Gastroesophageal sphincter (tissue), 4 donors: ENCODE data around the gene TBC1D3L.

GRCh38 chr17:36807528-36807989, 129.7 kb upstream of the LHX1 start:
- PRO-cap: no peak
- RAMPAGE, long total RNA, 4 experiments: no peak in any of the 4 experiments

DNA sequence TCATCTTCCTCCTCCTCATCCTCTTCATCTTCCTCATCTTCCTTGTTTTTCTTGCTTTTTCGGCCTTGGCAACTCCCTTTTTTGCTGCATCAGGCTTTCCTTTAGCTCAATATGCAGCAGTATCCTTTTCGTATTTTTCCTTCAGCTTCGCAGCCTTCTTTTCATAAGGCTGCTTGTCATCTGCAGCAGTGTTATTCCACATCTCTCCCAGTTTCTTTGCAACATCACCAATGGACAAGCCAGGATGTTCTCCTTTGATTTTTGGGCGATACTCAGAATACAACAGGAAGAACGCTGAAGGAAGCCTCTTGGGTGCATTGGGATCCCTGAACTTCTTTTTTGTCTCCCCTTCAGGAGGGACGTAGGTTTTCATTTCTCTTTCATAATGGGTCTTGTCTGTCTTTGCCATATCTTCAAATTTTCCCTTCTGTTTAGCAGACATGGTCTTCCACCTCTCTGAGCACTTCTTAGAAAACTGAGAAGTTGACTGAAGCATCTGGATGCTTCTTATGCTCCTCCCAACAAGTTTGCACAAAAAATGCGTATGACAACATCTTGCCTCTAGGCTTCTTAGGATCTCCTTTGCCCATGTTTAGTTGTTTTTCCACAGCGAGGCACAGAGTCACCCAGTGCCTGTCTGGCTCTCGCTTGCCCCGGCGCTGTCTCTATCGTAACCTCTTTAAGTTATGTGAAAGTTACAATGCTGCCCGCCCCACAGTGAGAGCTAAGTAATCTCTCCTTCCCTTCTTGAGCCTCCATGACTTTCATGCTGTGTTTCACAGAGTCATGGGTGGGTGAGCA, 195.1 kb downstream of the AATF start:
- PRO-cap: no peak
- RAMPAGE, long total RNA, 4 experiments: no peak in any of the 4 experiments

- PRO-cap: no peak
- RAMPAGE, long total RNA, 4 experiments: no peak in any of the 4 experiments
Measured at GRCh38 chr17:37147289-37147982, 198.7 kb downstream of the AATF start.

DNA sequence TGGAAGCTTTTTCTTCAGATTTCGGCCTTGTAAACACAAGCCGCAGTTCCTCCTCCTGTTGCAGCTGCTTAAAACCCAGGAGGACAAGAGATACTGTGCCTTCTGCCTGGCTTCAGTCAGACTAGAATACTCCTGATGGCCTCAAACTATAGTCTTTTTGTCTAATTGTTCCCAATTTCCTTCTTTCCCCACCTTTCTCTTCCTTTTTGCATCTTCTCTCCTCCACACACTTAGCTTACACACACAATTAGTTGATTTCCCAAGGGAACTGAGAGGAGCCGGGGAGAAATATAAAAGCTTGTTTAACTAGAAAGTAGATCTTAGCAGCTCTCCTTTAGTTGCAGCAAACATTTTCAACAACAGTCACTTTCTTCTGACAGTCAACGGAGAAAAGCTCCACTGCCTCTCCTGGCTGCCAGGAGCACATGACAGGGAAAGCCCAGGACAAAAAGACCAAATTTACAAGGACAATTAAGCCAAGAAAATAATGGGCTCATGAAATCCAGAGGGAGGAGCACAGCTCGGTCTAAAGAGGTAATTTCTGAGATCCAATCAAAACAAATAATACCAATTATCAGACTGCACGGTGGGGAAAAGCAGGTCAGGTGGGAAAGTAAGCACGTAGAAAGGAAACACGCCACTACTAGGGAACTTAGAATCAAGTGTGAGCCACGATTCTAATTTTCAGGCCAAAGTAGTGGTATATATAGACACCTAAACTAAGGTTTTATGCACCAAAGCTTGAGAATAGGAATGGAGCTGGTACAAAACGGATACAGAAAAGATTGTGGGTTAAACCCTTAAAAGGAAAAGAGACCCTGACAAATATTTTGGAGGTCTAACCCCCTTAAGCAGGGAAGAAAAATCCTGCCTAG, 76.2 kb upstream of the C17orf78 start:
- PRO-cap: no peak
- RAMPAGE, long total RNA, 4 experiments: no peak in any of the 4 experiments

GRCh38 chr17:37356780-37357233, 19.0 kb upstream of the C17orf78 start:
- PRO-cap: no peak
- RAMPAGE, long total RNA, 4 experiments: no peak in any of the 4 experiments

DNA sequence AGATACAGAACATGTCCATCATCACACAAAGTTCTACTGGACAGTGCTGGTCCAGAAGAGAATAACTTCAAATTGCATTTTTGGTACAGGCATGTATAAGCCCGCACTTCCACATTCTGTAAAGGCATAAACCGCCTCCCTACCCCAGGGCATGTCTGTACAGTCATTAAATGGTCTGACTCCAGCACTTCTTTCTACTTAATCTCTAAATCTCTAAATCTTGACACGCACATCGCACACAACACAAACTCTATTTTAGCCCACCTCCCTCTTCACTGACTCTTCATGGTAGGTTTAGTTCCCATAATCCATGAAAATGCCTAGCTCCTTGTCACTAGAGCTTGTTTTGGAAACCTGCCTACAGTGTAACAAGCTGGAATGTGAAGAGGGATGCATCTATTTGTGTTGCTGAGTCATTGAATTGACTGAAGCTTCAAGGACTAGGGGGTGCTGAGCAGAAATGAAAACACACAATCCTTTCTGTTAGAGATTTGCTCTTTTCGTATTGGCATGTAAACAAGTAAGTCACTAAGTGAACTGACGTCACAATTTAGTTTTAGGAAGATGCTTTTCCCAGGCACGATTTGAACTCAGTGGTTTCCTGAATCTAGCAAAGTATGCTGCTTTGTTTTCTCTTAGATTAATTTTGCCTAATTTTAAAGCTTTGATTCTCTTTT, 1.6 kb upstream of the DUSP14 start:
- PRO-cap: unidirectional peak, plus-strand start at position 593 of the sequence
- RAMPAGE, long total RNA, 4 experiments: no peak in any of the 4 experiments

DNA sequence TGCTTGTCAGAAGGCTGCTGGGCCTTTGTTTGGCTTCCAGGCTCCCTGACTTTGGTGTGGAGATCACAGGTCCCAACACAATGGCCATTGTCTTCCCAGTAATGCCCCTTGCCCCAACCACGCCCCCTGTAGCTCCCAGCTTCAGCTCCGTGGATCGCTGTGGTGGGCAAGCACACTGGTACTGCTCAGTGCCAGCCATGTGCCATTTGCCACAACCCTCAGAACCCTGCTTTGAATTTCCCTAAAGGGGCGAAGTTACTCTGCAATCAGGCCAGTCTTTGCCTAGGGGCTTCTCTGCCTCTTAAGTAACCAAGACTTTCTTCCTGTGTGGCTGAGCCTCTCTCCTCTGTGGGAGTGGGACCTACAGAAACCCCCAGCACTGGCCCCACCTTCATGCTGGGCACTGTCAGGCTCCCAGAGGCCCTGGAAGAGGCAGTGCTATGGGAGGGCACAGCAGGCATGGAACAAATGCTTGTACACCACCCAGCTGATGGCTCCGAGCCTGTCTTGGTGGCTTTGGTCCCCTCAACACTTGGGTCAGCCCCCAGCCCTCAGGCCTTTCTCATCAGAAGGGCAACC, 14.7 kb downstream of the HNF1B start:
- PRO-cap: no peak
- RAMPAGE, long total RNA, 4 experiments: no peak in any of the 4 experiments

GRCh38 chr17:37828801-37829164, 83.9 kb upstream of the HNF1B start:
- PRO-cap: no peak
- RAMPAGE, long total RNA, 4 experiments: no peak in any of the 4 experiments

DNA sequence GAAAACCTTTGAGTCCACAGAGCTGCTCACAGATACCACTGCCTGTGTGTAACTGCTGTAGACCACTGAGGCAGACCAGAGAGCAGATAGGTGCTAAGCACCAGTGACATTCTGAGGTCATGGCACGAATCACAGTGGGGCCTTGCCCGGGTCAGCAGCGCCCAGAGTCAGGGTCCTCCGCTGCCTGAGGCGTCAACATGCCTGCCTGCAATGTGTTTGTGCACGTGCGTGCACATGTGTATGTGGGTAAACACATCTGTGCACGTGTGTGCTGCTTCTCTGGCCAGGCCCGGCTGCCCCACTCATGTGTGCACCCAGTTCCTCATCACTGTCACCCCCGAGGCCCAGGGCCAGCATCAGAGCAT, at the start of gene TBC1D3L:
Gene TBC1D3L (minus strand): TSS at position 67 of the 365 bp plus-strand sequence.
- PRO-cap: no peak
- RAMPAGE, long total RNA, 4 experiments: no peak in any of the 4 experiments

- PRO-cap: bidirectional peak, plus-strand start at chr17:38257461, minus-strand start at chr17:38257251
- RAMPAGE, long total RNA, 4 experiments: start-site peak on the minus strand in 2 of 4 experiments, at chr17:38256999-38257303 at its widest, 8 to 27 reads per replicate
Measured at GRCh38 chr17:38256648-38257659, 40.0 kb upstream of the MRPL45 start.

DNA sequence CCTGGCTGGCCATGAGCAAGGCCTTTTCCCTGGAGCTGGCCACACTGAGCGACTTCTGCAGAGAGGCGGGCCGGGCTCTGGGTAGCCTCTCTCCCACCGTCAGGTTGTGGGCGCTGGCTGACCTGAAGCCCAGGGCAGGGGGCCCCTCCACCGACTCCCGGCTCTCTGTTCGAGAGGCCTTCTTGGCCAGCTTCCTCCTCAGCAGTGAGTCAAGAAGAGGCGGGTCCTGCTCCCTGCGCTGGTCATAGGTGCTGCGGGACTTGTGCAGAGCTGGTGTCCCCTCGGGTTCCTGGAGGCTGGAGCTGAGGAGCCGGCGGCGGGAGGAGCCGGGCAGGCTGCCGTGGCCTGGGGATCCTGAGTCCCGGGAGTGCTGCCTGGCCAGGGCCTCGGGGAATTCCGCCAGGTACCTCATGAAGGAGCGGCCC, 12.7 kb downstream of the GPR179 start:
- PRO-cap: no peak
- RAMPAGE, long total RNA, 4 experiments: no peak in any of the 4 experiments

- PRO-cap: unidirectional peak, plus-strand start at chr17:38419278
- RAMPAGE, long total RNA, 4 experiments: no peak in any of the 4 experiments
Measured at GRCh38 chr17:38418669-38419561, 9.3 kb upstream of the ARHGAP23 start.

DNA sequence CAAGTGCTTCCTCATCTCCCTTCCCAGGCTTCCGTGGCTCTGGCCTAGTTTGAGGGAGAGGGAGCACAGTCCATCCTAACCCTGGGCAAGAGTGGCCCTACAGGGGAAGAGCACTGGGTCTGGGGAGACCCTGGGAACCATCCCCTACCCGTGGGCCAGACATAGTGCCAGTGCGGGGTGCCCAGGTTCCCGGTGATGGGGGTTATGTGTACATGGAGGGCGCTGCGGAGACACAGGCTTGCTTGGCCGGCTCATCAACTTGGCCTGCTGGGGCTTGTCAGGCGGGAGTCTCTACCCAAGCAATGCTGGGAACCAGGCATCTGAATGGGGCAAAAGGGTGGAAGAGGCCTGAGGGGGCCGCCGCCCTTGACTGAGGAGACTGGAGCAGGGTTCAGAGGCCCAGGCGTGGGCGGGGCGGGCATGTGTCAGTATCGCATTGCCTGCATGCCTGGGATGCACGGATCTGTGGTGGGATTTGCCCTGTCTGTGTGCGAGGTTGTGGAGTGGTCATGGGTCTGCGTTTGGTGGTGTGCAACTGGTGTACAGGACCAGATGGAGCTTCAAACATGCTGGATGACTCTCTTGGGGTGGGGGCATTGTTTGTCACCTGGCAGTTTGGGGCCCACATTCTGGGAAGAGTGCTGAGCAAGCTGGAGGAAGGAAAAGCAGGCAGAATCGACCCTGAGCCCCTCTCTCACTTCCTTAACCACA, 21.1 kb downstream of the ARHGAP23 start:
- PRO-cap: no peak
- RAMPAGE, long total RNA, 4 experiments: no peak in any of the 4 experiments

- PRO-cap: unidirectional peak, minus-strand start at chr17:38559494
- RAMPAGE, long total RNA, 4 experiments: no peak in any of the 4 experiments
Measured at GRCh38 chr17:38559363-38559807, 46.4 kb downstream of the SRCIN1 start.

DNA sequence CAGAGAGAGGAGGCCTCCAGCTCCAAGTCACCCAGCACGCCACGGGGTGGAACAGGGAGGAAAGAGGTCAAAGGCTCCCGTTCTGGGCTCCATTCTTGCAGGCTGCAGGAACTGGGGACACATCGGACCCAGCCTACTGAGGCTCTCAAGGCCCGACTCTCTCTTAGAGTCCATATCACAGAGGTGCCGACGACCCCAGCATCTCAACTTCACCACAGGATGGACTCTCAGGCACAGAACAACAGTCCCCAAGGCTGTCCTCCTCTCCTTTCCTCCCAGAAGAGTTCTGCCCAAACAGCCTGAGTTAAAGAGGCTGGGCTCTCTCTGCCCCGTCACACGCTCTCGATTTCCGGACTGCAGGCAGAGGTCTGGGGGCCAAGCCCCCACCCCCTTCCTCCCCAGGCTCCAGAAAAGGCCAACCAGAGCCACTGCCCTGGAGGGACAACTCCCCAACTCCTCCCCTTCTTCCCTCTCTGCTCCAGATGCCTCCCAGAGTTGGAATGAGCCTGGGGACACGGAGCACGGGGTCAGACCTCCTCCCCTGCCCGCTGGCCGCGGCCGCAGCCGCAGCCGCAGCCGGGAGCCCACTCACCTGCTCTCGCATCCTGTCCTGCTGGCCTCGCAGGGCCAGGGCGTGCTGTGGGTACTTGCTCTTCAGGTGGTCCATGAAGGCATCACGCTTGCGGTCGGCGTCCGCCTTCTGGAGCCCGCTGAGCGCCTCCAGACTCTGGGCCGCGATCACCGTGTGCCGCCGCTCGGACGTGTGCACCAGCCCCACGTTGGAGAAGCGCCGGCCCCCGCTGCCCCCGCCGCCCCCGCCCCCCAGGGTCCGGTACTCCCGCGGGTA, 27.6 kb downstream of the SRCIN1 start:
- PRO-cap: unidirectional peak, plus-strand start at position 492 of the sequence
- RAMPAGE, long total RNA, 4 experiments: no peak in any of the 4 experiments

DNA sequence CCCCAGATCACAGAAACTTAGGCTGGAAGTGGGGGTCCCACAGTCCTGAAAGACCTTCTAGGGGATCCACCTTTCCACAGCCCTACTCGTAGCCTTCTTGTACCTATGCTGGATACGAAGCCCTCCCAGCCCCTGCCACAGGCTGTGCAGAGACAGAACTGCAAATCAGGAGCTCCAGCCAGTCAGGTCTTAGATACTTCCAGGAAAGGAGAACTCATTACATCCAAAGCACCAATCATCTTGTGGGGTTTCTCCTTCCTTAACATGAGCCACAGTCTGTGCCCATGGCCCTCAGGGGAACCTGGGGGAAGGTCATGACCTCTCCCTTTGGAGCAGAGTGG, 14.8 kb downstream of the SRCIN1 start:
- PRO-cap: no peak
- RAMPAGE, long total RNA, 4 experiments: no peak in any of the 4 experiments

DNA sequence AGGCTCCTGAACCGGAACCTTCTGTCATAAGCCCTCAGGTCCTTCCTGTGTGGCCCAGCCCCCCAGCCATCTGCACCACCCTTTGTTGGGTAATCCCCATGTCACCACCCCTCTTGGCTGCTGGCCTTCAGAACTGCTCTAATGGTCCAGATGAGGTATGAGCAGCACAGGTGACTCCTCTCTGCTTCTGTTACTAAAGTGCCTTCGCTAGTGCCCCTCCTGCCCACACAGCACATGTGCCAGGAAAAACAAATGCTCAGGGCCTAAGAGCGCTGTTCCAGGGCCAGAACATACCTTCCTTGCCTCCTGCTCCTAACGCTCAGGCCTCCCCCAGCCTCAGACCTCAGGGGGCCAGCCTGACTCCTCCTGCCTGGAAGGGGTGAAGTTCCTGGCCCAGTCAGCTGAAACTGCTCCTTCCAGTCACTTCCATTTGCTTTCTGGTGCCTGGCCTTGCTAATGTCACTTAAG, 14.4 kb downstream of the SRCIN1 start:
- PRO-cap: no peak
- RAMPAGE, long total RNA, 4 experiments: no peak in any of the 4 experiments

- PRO-cap: unidirectional peak, minus-strand start at chr17:38604715
- RAMPAGE, long total RNA, 4 experiments: no peak in any of the 4 experiments
Measured at GRCh38 chr17:38604441-38605107, 1.2 kb downstream of the SRCIN1 start.

DNA sequence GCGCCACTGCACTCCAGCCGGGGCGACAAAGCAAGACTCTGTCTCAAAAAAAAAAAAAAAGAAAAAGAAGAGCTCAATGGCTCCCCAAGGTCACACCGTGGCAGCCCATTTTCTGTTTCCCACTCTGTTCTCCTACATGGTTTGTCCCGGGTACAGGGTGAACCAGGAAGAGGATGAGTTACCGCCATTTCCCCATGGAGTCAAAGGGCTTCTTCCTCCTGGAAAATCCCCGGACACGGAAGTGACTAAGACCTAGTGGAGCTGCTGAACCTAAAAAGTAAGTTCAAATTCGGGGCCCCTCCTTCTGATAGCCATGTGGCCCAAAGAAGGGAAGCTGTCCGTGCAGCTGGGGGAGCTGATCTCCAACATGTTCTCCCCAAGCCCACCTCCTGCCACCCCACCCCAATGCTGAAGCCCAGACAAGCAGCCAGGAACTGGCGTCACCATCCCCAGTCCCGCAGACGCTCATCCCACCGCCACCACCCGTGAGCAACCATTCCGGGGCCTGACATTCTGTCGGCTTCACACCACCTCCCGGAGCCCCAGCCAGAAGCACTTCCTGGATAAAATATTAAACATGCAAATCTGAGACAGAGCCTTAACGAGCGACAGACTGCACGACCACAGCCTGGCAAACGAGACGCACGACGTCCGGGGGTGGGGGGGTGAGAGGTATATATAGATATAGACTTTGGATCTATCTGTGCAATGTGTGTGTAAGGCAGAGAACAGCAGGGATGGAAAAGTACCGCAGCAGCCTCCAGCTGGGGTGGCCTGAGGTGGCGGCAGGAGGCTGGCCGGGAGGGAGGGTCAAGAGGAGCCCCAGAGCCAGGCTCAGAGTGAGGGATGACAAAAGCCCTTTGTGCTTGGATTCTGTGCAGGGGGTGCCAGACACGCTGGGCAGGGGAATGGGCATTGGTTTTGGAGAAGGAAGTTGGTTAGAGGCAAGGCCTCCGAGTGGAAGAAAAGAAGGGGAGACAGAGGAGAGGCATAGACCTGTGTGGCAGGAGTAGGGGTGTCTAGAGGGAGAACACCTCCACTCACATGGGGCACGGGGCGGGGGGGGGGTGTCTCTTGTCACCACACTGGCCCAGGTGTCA, 17.5 kb downstream of the EPOP start:
- PRO-cap: no peak
- RAMPAGE, long total RNA, 4 experiments: no peak in any of the 4 experiments

GRCh38 chr17:38704270-38704764, 756 bp upstream of the MLLT6 start:
- PRO-cap: no peak
- RAMPAGE, long total RNA, 4 experiments: no peak in any of the 4 experiments